ENCODE results near the genes KLHL20 and MRPS14.

DNA sequence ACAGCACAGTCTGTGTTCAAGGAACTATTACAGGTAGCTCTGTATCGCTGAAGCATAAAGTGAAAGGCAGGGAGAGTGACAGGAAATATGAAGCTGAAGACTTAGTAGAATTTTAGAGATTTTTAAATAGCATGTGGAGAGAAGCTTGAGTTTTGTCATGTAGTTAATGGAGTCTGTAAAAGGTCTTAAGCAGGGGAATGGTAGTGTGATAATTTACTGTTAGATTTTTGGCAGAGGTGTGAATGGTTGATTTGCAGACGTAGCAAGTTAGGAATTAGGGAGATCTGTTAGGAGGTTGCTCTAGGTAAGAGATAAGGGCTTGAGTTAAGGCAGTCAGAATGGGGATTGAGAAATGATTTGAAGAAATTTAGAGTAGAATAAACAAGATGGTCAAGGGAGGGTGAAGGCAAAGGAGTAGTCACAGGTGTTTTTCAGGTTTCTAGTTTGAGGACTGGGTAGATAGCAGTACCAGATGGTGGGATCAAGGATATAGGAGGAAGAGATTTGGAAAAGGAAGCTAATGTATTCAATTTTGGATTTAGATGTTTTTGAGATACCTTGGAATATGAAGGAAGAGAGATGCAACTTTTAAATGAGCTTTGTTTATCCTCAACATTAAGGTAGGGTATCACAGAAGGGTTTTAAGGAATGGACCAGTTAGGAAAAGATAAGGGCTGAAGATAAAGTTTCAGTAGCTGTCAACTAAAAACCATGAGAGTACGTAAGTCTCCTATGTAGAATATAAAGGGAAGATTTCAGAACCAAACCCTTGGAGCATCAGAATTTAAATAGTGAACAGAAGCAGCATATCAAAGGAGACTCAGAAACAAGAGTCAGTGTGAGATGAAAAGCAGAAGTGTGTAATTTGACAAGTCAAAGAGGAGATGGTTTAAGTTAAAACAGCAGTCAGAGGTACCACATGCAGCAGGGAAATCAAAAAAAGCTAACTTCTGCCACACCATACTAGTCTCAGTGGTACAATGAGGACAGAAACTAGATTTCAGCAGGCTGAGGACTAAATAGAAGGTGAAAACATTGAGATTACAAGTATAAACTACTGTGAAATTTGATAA lies 12.0 kb downstream of the SUCO start:
- PRO-cap, 3 experiments: no peak in any of the 3 experiments
- RAMPAGE, long total RNA: no peak
- RRBS, 2 experiments: no CpG with 5 or more reads among the region's 3 CpGs

DNA sequence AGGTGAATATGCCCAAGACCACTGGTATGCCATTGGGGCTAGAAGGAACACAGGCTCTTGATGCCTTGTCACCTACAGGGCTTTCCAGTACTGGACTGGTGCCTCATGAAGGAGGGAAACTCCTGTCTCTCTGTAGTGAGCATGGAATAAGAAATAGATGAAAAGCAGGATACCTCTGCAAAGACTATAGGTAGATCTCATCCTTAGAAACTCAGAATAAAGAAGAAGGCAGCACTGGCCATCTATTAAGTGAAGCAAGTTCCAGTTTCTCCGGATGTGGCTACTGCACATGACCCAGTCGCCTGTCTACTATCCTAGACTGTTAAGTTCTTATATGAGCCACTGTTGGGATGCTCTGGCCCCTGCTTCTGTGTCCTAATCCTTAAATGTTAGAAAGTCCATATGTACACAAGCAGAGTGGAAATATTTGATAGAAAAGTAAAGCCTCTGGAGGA lies 2.1 kb downstream of the FASLG start:
- PRO-cap, 3 experiments: no peak in any of the 3 experiments
- RAMPAGE, long total RNA: no peak
- RRBS, 2 experiments: no CpG with 5 or more reads among the region's 2 CpGs

GRCh38 chr1:172894993-172895604 lies 155.6 kb downstream of the TNFSF18 start:
- PRO-cap, 3 experiments: no peak in any of the 3 experiments
- RAMPAGE, long total RNA: no peak
- RRBS, 2 experiments: no CpG with 5 or more reads among the region's 10 CpGs

DNA sequence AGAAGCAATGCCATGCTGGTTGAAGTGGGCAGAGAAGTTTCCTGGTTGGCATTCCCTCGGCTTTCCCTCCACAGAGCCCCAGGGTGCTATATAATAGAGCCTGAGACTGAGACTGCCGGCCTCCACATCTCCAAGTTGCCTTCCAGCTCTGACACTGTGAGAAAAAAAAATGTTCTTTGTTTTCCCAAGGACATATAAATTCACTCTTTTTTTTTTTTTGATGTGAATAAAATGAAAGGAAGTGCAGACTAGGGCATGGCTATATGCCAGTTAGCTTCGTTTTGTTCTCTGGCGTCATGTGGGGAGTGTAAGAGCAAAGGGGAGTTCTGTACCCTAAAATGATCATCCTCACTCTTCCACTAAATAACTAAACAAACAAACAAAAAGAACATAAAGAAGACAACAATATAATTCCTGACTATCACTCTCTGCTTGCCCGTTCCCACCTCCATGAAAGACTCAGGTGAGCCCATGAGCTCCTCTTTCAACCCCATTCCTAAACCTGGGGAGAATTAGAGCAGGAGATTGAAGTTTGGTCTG lies 101.6 kb downstream of the TNFSF18 start:
- PRO-cap, 3 experiments: no peak in any of the 3 experiments
- RAMPAGE, long total RNA: no peak
- RRBS, 2 experiments: no CpG with 5 or more reads among the region's 5 CpGs

DNA sequence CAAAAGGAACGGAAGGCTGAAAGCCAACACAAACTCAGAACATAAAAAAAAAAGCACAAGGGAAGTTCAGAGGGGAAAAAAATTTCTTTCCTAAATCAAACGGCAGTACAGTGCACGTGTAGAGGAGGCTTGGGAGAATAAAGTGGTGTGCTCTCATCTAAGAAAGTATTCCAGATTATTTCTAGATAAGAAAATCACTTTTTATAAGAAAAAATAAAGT lies 256 bp upstream of the TNFSF18 start:
- PRO-cap, 3 experiments: no peak in any of the 3 experiments
- RAMPAGE, long total RNA: no peak
- RRBS, 2 experiments: no CpG with 5 or more reads among the region's 3 CpGs

DNA sequence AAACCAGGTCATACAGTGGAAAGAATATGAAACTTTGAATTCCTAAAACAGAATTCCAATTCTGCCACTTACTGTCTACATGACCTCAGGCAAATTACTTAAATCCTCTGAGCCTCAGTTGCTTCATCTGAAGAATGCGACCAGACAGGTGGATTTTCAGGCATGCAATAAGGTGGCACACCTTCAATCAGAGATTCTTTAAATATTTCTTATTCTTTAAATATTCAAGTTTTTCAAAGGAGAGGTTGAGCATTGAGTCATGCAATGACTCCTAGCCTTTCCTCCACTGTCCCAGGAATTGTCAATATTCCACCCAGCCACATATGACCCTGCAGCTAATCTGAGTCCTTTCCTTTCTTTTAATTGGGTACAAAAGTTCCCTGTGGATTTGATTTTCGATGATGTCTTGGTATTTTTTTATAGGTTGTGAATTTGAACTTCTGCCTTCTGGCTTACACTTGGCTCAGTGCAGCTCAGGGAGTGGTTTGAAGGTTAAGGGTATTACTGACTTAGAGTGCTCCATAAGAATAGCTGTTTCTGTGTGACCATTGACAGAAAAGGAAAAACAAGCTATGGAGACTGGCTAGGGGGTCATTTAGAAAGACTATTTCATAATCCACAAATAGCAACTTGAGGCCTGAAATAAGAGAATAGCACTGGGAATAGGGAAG lies 52.2 kb upstream of the PRDX6 start:
- PRO-cap, 3 experiments: no peak in any of the 3 experiments
- RAMPAGE, long total RNA: no peak
- RRBS, 2 experiments: no CpG with 5 or more reads among the region's 2 CpGs

- PRO-cap, 3 experiments: peak in 3 of 3 experiments; most common plus-strand start chr1:173476735 (in 2); most common minus-strand start chr1:173477138 (in 2)
- RAMPAGE, long total RNA: no peak
- RRBS, 2 experiments: 1% methylated on average over 17 of the region's 54 CpGs
These were observed 524 bp upstream of the PRDX6 start for GRCh38 chr1:173476399-173477223.

- PRO-cap, 3 experiments: no peak in any of the 3 experiments
- RAMPAGE, long total RNA: no peak
- RRBS, 2 experiments: no CpG with 5 or more reads among the region's 1 CpG
These were observed 1.3 kb downstream of the PRDX6 start for GRCh38 chr1:173478458-173478849.

- PRO-cap, 3 experiments: peak in 3 of 3 experiments; most common plus-strand start chr1:173714939 (in 1)
- RAMPAGE, long total RNA: no peak
- RRBS, 2 experiments: 2% methylated on average over 14 to 15 of the region's 53 CpGs
These were observed at the start of gene KLHL20 for GRCh38 chr1:173714693-173715842. Gene KLHL20, plus strand, starts transcription at chr1:173714981.

- PRO-cap, 3 experiments: no peak in any of the 3 experiments
- RAMPAGE, long total RNA: no peak
- RRBS, 2 experiments: no CpG with 5 or more reads among the region's 5 CpGs
These were observed 14.9 kb upstream of the SERPINC1 start for GRCh38 chr1:173931808-173932689.

GRCh38 chr1:173960876-173961294 lies 43.8 kb upstream of the SERPINC1 start:
- PRO-cap, 3 experiments: no peak in any of the 3 experiments
- RAMPAGE, long total RNA: no peak
- RRBS, 2 experiments: 79 to 100% methylated on average over 1 to 2 of the region's 7 CpGs

- PRO-cap, 3 experiments: no peak in any of the 3 experiments
- RAMPAGE, long total RNA: no peak
- RRBS, 2 experiments: no CpG with 5 or more reads among the region's 4 CpGs
These were observed 34.1 kb upstream of the GPR52 start for GRCh38 chr1:174413625-174414059.

GRCh38 chr1:174772619-174772842 lies 227.2 kb upstream of the CACYBP start:
- PRO-cap, 3 experiments: no peak in any of the 3 experiments
- RAMPAGE, long total RNA: no peak
- RRBS, 2 experiments: no CpG with 5 or more reads among the region's 1 CpG

DNA sequence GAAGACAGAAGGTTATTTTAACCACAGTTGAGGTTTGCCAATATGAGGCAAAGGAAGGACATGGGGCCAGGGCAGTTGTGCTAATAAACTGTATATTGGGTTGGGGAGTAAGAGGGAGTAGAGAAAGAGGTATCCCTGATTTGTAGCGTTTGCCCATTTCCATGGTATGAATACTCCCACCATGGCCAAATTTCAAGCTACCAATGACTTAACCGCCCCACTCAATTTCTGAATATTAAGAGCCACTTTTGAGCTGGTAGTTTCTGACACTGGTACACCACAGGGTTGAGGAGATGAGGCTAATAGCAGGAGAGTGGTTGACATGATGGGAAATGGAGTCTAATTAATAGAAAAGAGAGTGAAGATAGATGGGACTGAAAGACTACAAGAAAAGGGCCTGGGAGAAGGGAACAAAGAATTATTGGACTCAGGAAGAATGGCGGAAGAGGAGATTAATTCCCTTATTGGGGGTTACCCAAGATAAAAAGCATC lies 179.5 kb upstream of the CACYBP start:
- PRO-cap, 3 experiments: no peak in any of the 3 experiments
- RAMPAGE, long total RNA: no peak
- RRBS, 2 experiments: no CpG with 5 or more reads among the region's 3 CpGs

DNA sequence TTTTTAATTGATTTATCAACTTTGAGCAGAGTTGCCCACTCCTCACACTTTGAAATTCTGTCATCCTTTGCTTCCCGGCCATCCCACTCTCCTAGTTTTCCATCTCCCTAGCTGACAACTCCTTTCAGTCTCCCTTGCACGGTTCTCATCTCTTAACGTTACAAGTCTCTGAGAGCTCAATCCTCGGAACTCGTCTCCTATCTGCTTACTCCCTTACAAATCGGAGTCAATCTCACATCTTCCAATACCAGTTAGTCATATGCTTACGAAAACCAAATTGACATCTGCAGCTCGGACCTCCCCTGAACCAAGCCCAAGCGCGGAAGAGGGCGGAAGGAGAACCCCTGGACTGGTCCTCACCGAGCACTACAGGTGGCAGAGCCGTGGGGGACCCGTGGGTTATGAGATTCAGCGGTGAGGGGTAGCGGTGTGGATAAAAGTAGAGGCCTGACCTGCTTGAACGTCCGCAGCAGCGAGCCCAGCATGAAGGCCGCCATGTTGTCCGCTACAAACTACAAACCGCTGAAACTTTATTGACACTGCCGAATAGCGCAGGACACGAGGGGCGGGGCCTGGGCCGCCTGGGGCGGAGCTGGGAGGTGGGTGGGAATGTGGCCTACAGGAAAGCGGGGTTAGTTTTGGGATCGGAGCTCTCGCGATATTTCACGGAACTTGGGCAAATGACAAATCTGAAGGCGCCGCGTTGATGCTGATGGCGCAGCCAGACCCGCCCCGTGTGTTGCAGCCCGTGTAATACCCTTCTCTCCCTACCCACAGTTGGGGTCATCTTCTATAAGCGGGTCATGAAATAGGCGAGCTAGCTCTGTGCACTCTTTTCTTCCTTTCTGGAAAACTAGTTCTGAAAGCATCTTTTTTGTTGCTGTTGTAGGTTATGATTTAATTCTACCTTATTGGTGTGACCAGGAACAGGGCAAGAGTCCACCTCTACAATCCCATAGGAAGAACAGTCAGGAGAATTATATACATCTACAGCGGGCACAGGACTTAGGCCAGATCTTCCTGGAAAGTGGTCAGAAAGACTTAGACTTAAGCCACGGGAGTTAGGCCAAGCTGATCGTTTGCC lies at the start of gene MRPS14:
MRPS14 (minus strand) TSS at position 514 of the 1,084 bp plus-strand sequence.
- PRO-cap, 3 experiments: peak in 3 of 3 experiments; most common plus-strand start position 686 of the sequence (in 1); most common minus-strand start position 514 of the sequence (in 3)
- RAMPAGE, long total RNA: no peak
- RRBS, 2 experiments: no CpG with 5 or more reads among the region's 45 CpGs

- PRO-cap, 3 experiments: no peak in any of the 3 experiments
- RAMPAGE, long total RNA: no peak
- RRBS, 2 experiments: no CpG with 5 or more reads among the region's 2 CpGs
These were observed 26.0 kb upstream of the KIAA0040 start for GRCh38 chr1:175218635-175218988.

DNA sequence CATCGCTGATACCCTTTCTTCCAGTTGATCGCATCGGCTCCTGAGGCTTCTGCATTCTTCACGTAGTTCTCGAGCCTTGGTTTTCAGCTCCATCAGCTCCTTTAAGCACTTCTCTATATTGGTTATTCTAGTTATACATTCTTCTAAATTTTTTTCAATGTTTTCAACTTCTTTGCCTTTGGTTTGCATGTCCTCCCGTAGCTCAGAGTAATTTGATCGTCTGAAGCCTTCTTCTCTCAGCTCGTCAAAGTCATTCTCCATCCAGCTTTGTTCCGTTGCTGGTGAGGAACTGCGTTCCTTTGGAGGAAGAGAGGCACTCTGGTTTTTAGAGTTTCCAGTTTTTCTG lies 200.0 kb downstream of the COP1 start:
- PRO-cap, 3 experiments: no peak in any of the 3 experiments
- RAMPAGE, long total RNA: no peak
- RRBS, 2 experiments: no CpG with 5 or more reads among the region's 10 CpGs

- PRO-cap, 3 experiments: no peak in any of the 3 experiments
- RAMPAGE, long total RNA: no peak
- RRBS, 2 experiments: no CpG with 5 or more reads among the region's 2 CpGs
These were observed 59.5 kb downstream of the PAPPA2 start for GRCh38 chr1:176522534-176522878.

- PRO-cap, 3 experiments: no peak in any of the 3 experiments
- RAMPAGE, long total RNA: no peak
- RRBS, 2 experiments: no CpG with 5 or more reads among the region's 3 CpGs
These were observed 229.3 kb downstream of the PAPPA2 start for GRCh38 chr1:176692256-176692622.

DNA sequence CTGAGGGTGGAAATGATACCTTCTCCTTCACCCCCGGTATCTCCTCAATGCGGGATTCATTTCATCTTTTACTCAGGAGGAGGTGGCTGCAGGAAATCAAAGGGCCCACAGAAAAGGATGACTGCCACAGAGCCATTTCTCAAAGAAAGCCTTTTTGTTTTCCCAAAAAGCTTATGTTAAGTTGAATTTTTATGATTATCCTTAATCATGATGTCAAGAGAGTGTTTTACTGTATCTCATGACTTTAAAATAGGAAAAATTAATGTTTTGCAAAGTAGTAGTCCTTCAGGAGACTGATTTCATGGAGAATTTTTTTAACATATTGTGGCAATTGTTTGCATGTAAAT lies 332.3 kb downstream of the PAPPA2 start:
- PRO-cap, 3 experiments: no peak in any of the 3 experiments
- RAMPAGE, long total RNA: no peak
- RRBS, 2 experiments: no CpG with 5 or more reads among the region's 2 CpGs